ENCODE measurements around the genes LILRB5, LILRB4 and GP6.

DNA sequence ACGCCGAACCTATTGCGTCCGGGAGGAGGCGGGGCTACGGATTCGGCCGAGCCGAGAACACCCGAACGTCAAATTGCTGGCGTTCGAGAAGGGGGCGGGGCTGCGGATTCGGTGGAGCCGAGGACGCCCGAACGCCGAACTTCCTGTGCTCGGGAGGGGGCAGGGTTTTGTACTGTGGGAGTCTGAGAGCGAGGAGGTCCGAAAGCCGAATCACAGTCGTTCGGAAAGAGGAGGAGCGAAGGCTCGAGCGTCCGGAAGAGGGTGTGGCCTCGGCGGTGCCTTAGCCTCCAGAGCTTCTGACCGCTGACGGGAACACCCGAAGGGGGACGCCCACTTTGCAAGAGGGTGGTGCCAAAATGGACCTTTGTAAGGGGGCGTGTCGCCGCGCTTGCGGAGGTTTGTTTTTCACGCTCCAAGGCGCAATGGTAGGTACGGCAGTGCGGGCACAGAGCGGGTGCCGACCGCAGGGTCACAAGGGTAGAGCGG lies 452 bp upstream of the TSEN34 start:
- RRBS = 17% methylated on average over 4 of the region's 50 CpGs

- RRBS = 6% methylated on average over 4 of the region's 14 CpGs
These were observed 148 bp upstream of the TSEN34 start for GRCh38 chr19:54191099-54191220.

DNA sequence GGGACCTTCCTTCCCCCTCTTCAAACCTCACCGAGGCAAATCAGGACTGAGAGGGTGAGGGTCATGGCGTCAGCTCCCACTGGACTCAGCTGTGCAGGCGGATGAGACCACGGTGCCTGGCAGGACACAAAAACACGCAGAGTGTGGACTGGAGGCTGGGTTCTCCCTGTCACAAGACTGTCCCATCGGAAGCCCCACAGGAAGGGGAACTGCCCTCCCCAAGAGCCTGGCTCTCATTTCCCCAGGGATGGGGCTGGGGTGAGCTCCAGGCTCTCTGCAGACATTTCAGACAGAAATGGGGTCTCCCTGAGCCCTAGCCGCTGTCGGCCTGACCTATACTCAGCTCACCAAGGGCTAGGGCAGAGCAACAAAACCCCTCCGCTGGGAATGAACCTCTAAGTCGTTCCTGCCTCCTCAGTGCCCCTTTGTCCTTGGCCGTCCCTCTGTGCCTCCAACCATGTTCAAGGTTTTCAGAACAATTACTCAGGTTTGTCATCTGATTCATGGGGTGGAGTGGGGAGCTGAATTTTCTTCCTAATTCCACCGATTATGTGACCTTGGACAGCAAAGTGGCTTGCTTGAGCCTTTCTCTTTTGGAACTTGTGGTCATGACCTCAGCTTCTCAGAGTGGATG lies at the start of gene LILRB5:
Gene LILRB5, minus strand, starts transcription at position 145 of the 634 bp plus-strand sequence.
- RRBS = no CpG with 5 or more reads among the region's 12 CpGs

- RRBS = no CpG with 5 or more reads among the region's 19 CpGs
These were observed 5.0 kb upstream of the LAIR1 start for GRCh38 chr19:54369459-54370384.

DNA sequence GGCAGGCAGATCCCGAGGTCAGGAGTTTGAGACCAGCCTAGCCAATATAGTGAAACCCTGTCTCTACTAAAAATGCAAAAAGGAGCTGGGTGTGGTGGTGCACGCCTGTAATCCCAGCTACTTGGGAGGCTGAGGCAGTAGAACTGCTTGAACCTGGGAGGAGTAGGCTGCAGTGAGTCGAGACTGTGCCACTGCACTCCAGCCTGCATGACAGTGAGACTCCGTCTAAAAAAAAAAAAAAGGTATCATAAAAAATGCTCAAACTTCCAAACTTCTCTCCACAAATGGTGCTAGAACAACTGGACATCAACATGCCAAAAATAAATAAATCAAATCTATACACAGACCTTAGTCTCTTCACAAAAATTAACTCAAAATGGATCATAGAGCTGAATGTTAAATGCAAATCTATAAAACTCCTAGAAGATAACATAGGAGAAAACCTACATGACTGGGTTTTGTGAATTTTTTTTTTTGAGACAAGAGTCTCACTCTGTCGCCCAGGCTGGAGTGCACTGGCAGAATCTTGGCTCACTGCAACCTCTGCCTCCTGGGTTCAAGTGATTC lies 5.8 kb upstream of the LENG8 start:
- RRBS = no CpG with 5 or more reads among the region's 5 CpGs

GRCh38 chr19:54460802-54461386 lies 2.7 kb downstream of the LENG9 start:
- RRBS = 63% methylated on average over 3 of the region's 35 CpGs

- RRBS = no CpG with 5 or more reads among the region's 5 CpGs
These were observed 2.5 kb upstream of the LILRB4 start for GRCh38 chr19:54660331-54660630.

- RRBS = no CpG with 5 or more reads among the region's 12 CpGs
These were observed at the start of gene LILRB4 for GRCh38 chr19:54662511-54663165. TSS of gene LILRB4 (plus strand) at chr19:54662985.

DNA sequence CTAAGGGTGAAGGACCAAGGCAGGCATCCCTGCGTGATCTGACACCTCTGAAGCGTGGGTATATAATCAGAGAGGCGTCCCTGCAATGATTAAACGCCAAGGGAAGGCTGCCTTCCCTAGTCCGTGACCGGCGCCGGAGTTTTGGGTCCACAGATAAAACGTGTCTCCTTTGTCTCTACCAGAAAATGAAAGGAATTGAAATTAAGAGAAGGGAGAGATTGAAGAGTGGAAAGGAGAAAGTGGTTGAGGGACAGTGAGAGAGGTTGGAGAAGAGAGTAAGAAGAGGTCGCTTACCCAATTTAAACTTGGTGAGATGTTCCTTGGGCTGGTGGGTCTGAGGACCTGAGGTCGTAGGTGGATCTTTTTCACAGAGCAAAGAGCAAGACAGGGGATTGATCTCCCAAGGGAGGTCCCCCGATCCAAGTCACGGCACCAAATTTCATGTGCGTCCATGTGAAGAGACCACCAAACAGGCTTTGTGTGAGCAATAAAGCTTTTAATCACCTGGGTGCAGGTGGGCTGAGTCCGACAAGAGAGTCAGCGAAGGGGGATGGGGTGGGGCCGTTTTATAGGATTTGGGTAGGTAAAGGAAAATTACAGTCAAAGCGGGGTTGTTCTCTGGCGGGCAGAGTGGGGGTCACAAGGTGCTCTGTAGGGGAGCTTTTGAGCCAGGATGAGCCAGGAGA lies 26.3 kb downstream of the GP6 start:
- RRBS = no CpG with 5 or more reads among the region's 19 CpGs

DNA sequence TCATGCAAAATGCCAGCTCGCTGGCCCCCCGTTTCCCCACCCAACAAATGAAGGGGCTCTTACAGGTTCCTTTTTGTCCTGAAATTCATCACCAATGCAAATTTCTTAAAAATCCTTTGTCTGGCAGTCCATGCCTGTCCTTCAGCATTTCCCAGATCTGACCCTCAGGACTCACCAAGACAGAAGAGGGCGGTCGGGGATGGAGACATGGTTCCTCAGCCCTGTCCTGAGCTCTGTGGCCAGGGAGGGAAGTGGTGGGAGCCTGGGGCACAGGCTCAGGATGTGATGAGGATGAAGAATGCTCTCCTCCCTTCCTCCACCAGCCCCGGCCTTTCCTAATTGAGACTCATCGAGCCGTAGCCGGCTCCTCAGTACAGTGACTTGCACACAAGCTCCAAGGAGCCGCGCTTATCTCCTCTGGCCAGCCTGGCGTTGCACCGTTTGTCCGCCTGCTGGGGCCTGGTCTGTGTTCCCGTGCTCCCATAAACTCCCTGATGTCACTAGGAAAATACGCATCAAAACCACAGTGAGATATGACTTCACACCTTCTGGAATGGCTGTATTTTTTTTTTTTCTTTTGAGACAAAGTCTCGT lies at the start of gene GP6:
Gene GP6, minus strand, starts transcription at position 237 of the 594 bp plus-strand sequence.
- RRBS = no CpG with 5 or more reads among the region's 16 CpGs

GRCh38 chr19:55048120-55049036 lies 10.3 kb upstream of the GP6 start:
- RRBS = 97% methylated on average over 2 of the region's 35 CpGs

- RRBS = no CpG with 5 or more reads among the region's 4 CpGs
These were observed 14.0 kb downstream of the EPS8L1 start for GRCh38 chr19:55089698-55090081.

DNA sequence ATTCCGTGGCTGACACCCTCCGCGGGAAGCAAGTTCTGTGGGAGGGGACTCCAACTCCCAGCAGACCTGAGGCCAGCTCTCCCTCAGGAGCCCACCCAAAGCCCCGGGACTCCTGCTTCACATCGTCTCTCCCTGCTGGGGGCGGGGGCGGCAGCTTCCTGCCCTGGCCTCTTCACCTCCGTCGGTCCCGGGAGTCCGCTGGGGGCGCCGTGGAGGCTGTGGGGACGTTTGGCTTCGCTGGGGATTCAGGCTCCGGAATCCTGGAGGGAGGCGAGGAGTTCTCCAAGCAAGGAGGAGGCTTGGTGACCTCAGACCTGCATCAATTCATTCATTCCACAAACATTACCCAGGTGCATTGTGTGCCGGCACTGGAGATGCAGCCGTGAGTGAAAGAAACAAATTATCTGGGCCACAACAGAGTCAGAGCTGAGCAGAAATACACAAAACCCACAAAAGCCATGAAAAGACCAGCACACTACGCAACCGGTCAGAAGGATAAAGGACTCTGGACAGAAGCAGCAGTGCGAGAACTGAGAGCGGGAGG lies 18.9 kb downstream of the EPS8L1 start:
- RRBS = 84% methylated on average over 12 of the region's 23 CpGs

DNA sequence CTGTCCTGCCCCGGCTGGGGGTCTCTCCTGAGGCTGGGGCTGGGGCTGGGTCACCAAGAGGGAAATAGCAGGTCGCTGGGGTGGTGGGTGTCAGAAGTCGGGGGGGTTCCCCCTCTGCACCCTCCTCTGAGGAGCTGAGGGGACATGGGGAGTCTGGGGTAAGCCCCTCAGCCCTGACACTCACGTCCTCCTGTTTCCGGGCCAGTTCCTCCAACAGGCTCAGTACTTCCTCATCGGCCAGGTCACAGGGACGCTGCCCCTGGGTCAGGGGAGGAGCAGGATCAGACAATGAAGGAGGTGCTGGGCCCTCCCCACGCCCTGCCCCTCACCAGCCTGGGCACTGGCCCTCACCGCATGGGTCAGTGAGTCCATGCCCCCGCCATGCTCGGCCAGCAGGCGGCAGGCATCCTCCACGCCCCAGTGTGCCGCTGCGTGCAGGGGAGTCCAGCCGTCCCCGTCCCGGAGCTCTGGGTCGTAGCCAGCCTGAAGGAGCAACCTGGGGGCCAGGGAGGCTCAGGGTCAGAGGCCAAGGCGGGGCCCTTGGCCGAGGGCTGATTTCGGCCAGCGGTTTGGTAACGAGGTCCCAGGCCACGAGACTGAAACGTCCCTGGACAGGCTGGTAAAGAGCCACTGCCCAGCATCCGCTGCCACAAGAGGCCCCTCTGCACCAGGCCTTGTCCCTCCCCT lies 18.7 kb downstream of the PPP1R12C start:
- RRBS = no CpG with 5 or more reads among the region's 27 CpGs

DNA sequence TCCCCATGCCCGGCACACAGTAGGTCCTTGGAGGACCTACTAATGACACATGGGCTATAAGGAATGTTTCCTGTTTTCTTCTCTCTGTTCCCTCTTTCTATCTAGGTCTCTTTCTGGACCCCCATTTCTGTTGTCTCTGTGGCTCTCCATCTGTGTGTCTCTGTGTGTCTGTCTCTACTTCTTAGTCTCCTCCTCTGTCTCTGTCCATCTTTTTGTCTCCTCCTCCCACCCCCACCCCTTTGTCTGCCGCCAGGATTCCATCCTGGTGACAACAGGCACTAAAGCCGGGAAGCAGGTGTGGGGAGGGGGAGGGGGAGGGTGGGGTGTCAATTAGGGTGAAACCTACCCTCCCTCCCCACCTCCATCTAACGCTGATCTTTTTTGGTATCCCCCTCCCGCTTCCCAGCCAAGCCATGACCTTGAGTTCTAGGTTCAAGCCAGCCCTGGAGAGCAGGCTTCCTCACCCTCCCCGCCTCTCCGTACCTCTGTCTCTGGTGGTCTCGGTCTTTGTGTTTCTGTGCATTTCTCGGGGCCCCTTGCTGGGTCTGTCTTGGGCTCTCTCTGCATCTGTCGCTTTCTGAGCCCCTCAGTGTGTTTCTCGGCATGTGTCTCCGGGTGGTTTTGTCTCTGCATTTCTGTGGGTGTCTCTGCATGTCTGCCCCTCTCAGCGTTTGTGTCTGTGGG lies 628 bp upstream of the TNNT1 start:
- RRBS = no CpG with 5 or more reads among the region's 13 CpGs

DNA sequence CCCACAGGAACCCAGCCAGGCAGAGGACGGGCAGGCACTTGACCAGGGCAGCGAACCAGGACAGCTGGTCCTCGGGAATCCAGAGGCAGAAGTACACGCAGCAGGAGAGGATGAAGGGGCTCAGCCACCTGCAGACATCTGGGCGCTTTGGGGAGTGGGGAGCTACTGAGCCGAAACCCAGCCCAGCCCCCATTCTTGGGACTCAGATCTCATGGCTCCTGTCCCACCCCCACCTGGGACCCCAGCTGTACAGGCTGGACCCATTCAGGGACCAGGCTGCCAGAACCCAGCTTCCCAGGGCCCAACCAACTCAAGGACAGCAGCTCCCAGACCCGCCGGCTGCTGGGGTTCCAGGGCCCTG lies 290 bp downstream of the TMEM86B start:
- RRBS = no CpG with 5 or more reads among the region's 8 CpGs

DNA sequence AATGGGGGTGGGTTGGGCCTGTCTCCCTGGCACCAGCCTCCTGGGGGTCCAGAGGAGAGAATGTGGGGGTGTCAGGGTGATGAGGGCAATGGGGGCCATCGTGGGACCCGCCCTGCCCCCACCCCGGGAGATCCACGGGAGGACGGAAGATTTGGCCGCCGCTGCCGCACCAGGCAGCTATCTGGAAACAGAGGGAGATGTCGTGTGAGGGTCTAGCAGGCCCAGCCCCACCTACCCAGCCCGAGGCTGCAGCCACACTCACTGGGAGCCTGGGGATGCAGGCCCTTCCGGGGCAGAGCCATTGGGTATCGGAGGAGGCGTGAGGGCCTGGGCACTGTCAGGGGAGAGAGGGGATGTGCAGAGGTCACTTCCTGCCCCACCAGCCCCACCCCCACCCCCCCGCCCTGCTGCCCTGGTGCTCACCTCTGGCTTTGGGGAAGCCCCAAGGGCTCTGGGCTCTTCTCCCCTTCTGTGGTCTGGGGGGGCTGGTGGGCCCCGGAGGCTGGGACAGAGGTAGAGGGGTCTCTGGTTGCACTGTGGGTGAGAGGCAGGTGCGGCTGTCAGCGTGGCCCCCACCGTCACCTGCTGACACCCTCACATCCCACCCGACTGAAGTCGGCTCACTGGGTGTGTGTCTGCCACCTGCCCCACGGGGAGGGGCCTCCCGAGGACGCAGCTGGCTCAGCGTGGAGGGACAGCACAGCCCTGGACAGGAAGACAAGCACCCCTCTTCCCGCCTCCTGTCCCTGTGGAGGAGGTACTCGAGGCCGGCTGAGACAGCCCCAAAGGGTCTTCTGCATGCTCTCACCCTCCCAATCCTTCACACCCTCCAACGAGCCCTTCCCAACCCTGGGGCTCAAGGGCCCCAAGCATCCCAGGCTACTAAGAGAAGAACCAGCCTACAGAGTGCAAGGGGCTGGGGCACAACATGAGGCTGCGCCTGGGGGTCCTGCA lies 2.1 kb upstream of the TMEM86B start:
- RRBS = no CpG with 5 or more reads among the region's 29 CpGs

DNA sequence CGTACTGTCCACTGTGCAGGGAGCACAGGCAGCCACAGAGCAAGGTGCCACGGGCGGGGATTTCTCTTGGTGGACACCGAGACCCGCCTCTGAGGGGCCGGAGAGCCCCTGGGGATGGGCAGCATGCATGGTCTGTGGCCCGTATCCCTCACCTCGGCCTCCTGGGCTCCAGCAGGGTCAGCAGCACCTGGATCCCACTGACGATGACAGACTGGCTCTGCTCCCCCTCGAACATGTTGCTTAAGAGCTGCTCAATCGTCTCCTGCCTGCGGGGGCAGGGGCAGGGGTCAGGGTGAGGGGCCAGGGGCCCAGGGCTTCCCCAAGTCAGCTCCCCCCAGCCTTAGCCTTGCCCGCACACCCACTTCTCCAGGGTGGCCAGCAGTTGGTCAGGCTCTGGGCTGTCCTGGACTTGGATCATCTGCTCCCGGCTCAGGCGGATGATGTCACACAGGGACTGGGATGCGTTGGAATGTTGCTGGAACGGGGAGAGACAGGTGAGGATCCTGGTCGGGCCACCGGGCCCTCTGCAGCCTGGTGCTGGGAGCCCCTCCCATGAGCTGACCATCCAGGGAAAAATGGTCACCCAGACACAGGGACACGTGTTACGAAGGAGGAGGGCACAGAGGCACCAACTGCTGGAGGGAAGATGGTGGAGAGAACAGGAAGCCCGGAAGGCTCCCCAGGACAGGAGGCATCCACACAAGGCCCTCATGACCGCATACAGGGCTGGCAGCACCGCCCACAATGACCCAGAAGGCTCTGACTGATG lies 13.6 kb upstream of the TMEM86B start:
- RRBS = 64% methylated on average over 4 of the region's 24 CpGs

GRCh38 chr19:55247559-55248331 lies 11.1 kb downstream of the PPP6R1 start:
- RRBS = no CpG with 5 or more reads among the region's 14 CpGs

DNA sequence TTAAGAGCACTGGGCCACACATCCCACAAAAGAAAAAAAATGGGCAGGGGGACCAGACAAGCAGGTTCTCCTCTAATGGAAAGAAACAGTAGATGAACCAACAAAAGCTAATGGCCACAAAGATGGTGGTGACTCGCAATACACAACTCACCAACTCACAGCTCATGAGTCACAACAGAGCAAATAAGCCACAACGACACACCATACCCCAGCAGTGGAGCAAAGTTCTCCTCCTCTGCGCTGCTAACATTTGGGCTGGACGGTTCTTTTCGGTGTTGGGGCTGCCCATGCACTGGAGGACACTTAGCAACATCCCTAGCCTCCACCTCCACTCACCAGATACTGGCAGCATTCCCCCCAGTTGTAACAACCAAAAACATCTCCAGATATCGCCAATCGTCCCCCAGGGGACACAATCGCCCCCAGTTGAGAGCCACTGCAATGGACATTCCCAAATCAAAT lies 2.7 kb downstream of the PPP6R1 start:
- RRBS = no CpG with 5 or more reads among the region's 8 CpGs